Pericardium (tissue), 1 donor: Measurements from ENCODE around the genes SOX6 and NCR3LG1.

- RRBS, result 55% methylated on average over 5 of the region's 7 CpGs
Measured at GRCh38 chr11:15912791-15913253, 443.5 kb downstream of the SOX6 start.

DNA sequence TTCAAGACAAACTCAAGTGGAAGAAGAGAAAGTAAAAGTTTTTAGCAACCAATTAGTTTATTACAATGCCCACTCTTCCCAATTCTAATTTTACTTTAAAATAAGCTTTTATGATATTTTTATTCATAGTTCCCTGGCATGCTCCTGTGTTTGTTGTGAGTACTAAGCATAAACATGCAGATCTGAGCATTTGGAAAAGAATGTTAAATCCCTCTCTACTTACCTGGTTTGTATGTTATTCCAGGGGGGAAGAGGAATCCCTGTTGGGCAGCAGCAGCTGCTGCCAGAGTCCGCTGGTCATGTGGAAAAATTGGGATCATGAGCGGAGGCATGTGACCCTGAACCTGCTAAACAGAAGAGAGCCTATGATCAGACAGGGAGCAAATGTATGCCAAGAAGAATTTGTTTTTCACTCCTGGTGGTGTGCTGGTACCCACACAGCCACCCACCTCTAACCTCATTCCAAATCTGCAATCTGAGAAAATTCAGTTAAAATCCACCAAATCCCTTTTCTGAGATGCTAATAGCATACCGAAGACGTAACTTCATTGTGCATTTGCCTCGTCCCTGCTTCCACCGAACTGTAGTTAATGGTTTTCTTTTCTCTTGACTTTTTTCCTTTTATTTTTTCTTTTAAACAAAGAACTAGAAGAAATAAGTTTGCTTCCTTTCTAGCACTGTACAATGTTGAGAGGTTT, 244.6 kb downstream of the SOX6 start:
- RRBS, result no CpG with 5 or more reads among the region's 6 CpGs

DNA sequence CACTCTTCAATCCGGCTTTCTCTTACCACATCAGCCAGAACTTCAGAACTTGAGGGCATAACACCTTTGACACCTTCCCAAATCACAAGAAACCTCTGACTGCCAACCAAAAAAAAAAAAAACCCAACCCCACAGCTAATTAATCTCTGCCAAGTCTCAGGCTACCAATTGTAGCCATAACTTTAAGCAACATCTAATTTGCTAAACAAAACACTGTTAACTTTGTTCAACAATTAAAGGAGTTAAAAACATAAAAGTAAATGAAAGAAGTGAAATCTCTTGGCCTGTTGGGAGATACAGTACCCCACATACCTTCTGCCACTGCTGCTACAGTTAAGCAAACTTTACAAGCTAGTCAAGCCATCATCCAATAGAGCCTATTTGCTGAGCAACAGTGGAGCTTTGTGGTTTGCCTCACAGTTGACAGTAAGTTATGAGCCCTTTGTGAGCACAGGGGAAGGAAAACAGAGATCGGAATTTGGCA, at the start of gene SOX6:
Gene SOX6, minus strand, starts transcription at position 435 of the 484 bp plus-strand sequence.
- RRBS, result no CpG with 5 or more reads among the region's 2 CpGs

DNA sequence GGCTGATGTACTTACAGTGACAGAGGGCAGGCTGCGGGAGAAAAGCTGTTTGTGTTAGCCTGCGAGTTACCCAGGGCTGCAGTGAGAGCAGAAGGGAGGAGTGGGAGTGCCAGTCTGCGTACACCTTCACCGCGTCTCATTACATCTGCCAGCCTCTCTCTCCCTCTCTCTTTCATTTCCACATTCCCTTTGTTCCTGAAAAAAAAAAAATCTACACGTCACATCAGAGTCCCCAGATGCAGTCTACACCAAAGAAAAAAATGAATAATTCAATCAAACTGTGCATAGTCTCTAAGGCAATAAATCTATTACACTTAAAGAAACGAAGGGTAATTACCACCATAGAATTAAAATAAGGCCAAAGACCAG, 126.4 kb upstream of the C11orf58 start:
- RRBS, result no CpG with 5 or more reads among the region's 7 CpGs

- RRBS, result no CpG with 5 or more reads among the region's 5 CpGs
Measured at GRCh38 chr11:16750322-16751072, 12.1 kb downstream of the C11orf58 start.

GRCh38 chr11:16803938-16804873, 65.8 kb downstream of the C11orf58 start:
- RRBS, result no CpG with 5 or more reads among the region's 6 CpGs

GRCh38 chr11:16863363-16863945, 125.0 kb downstream of the C11orf58 start:
- RRBS, result no CpG with 5 or more reads among the region's 10 CpGs

GRCh38 chr11:16967262-16967658, 47.0 kb downstream of the PLEKHA7 start:
- RRBS, result no CpG with 5 or more reads among the region's 2 CpGs

DNA sequence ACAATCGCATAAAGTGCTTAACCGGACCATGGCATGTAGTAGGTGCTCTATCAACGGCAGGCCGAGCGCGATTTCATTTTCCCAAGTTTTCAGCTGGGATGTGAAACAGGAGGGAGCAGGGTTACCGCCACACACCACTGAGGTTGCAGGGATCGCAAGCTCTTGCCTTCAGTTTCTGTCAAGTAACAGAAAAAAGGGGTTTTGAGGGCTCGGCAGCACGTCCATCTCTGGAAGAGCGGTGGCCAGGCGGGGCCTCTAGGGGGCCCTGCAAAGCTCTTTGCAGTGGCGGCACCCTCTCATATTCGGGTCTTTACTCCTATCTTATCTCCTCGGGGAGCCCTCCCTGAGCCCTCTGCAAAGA, 738 bp upstream of the PLEKHA7 start:
- RRBS, result no CpG with 5 or more reads among the region's 15 CpGs

DNA sequence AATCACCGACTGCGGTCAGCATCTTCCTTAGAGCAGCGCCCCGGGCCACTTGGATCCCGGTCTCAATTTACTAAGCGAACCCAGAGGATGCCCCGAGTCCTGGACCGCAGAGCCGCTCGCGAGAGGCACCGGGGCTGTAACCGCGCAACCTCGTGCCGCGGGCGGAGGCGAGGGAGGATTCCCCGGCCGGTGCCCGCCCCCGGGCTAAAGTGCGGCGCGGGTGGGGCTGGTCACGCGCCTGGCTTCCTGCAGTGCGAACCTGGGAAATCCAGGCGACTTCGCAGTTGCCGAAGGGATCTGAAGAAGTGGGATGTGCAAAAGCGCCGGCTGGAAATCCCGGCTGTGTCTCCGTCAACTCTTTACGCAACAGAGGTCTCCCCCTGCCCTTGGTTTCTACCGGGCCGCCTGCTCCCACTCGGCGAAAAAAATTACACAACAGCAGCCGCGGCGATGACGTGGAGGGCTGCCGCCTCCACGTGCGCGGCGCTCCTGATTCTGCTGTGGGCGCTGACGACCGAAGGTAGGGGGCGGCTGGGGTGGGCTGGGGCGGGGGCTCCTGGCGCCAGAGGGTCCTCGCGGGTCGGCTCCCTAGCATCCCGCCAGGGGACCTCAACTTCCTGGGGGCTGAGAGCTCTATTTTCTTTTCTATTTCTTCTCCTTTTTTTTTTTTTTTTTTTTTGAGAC, at the start of gene NCR3LG1:
Gene NCR3LG1, plus strand, starts transcription at position 281 of the 684 bp plus-strand sequence.
- RRBS, result 4% methylated on average over 19 of the region's 60 CpGs

GRCh38 chr11:17388978-17389905, 783 bp upstream of the KCNJ11 start:
- RRBS, result 1% methylated on average over 34 of the region's 89 CpGs

DNA sequence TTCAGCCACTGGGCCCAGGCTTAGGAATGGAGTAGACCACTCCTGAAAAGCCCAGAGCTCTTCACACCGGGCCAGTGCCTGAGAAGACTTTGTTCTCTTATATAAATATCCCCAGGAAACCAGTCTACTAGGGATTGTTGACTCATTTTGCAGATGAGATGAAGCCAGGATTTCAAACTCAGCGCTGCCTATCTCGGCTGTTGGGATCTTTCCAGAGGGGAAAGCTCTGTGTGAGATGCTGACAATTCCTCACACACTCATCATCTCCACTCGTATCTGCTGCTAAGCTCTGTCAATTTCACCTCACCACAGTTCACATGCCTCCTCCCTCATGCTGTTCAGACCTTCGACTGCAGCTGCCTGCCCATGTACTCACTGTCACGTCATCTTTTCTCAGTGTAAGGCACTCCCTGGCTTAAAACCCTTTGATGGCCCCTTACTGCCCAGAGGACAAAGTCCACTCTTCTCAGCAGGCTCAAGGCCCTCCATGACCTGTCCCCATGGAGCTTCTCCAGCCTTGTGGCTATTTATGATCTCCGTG, 12.5 kb downstream of the USH1C start:
- RRBS, result no CpG with 5 or more reads among the region's 7 CpGs

- RRBS, result no CpG with 5 or more reads among the region's 8 CpGs
Measured at GRCh38 chr11:18383953-18384909, 10.1 kb upstream of the LDHA start.

DNA sequence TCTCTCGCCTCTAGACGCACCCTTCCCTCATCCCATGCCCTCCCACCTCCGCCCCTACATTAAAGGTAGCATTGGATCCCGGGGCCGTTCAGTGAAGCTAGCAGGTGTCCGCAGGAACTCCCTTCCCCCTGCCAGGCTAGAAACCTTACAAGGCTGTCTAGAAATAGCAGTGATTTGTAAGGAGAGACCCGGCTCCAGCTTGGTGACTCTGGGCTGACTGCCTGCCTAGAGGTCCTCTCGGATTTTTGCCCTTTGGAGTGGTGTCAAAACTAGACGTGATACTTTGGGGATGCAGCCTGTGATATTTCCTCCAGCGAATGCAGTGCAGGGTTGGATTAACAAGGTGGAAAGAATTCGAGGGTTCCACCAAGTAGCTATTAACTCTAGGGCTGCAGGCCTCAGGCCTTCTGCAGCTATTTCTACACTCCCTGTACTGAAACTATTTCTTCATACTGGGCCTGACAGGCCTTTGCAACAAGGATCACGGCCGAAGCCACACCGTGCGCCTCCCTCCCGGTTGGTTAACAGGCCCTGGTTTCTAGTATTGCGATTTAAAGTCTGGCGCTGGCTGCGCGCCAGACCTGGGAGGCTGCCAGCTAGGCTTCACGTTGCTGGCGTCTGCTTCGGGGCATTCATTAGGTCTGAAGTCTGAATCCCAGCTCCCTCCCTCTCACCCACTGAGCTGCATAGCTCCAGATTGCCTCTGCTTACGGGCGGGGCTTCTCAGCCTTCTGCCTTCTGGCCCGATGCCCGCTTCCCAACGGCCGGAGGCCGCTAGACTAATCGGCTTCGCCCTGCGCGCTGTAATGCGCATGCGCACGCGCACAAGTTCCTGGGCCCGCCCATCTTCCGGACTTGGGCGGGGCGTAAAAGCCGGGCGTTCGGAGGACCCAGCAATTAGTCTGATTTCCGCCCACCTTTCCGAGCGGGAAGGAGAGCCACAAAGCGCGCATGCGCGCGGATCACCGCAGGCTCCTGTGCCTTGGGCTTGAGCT, 1.3 kb downstream of the LDHA start:
- RRBS, result 2% methylated on average over 14 of the region's 54 CpGs

GRCh38 chr11:19191576-19192407, 10.0 kb downstream of the CSRP3 start:
- RRBS, result no CpG with 5 or more reads among the region's 10 CpGs

GRCh38 chr11:19394363-19394970, 153.7 kb upstream of the E2F8 start:
- RRBS, result no CpG with 5 or more reads among the region's 6 CpGs

GRCh38 chr11:19505165-19506301, 207.1 kb upstream of the NAV2 start:
- RRBS, result no CpG with 5 or more reads among the region's 5 CpGs

- RRBS, result 19% methylated on average over 2 of the region's 9 CpGs
Measured at GRCh38 chr11:19524015-19524920, 188.4 kb upstream of the NAV2 start.

GRCh38 chr11:19751009-19751587, 38.5 kb downstream of the NAV2 start:
- RRBS, result no CpG with 5 or more reads among the region's 5 CpGs

DNA sequence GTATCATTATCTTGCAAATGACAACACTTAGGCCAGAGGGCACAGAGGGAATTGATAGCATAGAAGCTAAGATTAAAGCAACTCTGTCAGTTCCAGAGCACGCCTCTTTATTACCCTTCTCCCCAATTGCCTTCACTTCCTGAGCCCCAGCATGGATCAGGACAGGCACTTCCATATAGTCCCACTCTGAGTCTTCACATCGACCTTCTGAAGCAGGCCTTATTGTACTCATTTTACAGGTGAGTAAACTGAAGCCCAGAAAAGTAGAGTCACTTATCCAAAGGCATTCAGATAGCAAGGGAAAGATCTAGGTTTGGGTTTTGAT, 116.9 kb downstream of the NAV2 start:
- RRBS, result no CpG with 5 or more reads among the region's 2 CpGs